Karpas-422 (cell line): ENCODE data around the genes GPC1, RNPEPL1, AGXT and PPP1R7.

DNA sequence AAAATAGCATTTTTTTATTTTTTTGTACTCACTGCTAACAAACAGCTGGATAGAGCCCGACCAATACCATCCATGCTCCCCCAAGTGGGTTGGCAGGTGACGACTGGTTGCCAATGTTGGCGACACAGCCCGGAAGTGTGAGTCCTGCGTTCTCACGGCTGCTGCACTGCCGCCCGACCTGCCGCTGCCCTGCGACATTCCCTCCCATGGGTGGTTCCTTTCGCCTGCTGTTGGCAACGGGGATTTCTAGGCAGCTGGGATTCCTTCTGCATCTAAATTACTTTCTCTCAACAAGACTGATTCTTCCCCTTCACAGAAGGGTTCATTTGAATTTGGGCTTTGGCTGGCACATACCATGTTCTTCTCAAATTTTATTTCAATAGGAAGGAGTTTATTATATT lies 70.4 kb downstream of the NDUFA10 start:
- PRO-cap = no peak
- RAMPAGE, long total RNA = no peak

DNA sequence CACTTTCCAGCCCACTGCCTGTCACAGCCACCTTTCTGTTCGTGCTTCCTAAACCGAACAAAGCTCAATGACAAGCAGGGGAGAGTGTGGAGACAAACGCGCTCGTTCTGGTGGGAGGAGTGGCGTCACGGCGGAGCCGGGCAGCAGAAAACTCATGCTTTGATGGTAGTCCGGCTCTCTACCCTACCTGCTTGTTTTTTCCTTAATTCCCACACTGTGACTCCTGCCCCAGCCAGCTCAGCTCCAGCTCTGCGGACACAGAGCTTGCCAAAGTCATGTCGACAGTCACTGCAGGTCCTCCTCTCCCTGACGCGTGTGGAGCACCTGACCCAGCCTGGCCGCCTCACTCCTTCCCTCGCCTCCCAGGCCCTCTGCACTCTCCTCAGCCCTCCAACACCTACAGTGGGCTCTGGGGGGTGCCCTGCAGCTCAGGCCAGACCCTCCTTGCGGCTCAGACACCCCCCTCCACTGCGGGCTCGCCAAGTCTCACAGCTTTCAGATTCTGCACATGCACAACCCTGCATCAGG lies 68.4 kb downstream of the NDUFA10 start:
- PRO-cap = no peak
- RAMPAGE, long total RNA = no peak

DNA sequence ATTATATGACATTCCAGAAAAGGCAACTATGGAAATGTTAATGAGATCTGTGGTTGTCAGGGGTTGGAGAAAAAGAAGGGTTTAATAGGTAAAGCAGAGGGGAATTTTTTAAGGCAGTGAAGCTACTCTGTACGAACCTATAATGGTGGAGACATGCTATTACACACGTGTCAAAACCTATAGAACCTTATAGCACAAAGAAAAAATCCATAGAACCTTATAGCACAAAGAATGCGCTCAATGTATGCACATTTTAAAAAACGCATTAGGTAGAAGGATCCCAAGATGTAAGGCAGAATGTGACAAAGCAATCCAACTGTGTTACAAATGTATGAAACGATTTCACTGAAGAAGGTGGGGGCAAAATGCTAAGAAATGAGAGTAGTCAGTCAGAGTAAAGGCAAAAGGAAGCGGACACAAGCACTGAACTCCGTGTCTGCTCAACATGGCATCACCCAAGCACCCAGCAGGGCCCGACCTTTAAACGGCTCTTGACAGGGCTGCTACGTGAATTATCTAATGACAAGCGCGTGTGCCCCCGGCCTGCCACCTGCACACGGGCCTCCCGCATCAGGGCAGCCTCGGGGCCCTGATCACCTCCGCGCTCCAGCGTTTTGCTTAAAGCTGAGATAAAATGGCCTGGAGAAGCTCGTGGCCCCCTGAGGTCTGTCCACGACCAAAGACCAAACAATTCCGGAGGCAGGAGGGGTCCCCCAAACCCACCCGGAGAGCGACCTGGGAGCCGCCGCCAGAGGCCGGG lies 574 bp downstream of the NDUFA10 start:
- PRO-cap = no peak
- RAMPAGE, long total RNA = no peak

DNA sequence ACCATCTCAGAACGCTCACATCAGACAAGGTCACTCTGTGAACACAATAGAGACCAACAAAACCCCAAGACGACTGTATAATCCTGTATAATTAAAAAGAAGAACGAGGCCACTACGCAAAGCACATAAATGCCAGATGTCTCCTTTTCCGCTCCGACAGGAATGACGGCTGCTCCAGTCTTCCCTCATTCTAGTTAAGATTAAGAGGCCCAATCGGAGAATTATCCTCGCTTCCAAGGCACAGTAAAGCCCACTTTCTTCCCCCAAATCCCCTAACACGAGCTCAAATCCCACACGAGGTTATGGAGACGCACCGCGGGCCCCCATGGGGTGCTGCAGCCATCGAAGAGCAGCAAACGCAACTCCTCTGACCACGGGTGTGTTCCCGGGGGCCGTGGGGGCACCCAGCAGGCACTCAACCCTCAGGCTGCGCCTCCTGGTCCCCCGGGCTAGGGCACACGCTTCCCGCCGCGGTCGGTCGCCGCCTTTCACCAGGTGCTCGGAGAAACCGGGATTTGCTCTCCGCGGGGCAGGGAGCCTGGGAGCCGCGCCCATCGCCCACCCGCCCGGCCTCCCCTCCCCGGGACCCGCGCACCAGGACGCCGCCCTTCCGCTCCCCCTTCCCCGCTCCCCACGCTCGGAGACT lies 425 bp downstream of the COPS9 start:
- PRO-cap = no peak
- RAMPAGE, long total RNA = no peak

DNA sequence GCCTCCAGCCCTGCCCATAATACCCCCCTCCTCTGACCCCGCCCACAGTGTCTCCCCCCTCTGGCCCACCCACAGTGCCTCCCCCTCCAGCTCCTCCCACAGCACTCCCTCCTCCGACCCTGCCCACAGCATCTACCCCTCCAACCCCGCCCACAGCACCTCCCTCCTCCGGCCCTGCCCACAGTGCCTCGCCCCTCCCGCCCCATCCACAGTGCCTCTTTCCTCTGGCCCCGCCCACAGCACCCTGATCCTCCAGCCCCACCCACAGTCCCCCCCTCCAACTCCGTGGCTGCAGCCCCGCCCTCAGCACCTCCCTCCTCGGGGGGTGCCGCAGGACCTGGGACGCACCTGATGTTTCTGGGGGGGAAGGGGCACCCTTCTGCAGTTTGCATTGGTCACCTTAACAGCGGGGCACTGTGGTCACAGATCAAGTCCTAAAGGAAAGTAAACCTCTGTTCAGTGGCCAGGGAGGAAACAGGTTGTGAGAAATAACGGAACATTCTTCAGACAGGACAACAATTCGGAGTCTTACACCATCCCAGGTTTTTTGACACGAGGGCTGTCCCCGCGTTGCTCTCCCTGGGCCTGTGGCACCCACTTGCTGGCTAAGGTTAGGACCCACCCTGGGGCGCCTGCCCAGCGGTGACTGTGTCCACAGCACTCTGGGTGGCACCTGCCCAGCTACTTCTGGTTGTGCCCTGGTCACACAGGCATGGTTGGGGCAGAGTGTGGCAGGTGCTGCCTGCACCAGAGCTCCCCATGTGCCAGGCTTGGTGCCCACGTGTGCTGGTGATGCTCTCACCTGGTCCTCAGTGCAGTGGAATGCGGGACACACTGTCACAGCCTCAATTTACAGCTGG lies 93.4 kb upstream of the OTOS start:
- PRO-cap = no peak
- RAMPAGE, long total RNA = no peak

- PRO-cap = no peak
- RAMPAGE, long total RNA = no peak
These were observed 65.6 kb upstream of the GPC1 start for GRCh38 chr2:240369514-240370673.

DNA sequence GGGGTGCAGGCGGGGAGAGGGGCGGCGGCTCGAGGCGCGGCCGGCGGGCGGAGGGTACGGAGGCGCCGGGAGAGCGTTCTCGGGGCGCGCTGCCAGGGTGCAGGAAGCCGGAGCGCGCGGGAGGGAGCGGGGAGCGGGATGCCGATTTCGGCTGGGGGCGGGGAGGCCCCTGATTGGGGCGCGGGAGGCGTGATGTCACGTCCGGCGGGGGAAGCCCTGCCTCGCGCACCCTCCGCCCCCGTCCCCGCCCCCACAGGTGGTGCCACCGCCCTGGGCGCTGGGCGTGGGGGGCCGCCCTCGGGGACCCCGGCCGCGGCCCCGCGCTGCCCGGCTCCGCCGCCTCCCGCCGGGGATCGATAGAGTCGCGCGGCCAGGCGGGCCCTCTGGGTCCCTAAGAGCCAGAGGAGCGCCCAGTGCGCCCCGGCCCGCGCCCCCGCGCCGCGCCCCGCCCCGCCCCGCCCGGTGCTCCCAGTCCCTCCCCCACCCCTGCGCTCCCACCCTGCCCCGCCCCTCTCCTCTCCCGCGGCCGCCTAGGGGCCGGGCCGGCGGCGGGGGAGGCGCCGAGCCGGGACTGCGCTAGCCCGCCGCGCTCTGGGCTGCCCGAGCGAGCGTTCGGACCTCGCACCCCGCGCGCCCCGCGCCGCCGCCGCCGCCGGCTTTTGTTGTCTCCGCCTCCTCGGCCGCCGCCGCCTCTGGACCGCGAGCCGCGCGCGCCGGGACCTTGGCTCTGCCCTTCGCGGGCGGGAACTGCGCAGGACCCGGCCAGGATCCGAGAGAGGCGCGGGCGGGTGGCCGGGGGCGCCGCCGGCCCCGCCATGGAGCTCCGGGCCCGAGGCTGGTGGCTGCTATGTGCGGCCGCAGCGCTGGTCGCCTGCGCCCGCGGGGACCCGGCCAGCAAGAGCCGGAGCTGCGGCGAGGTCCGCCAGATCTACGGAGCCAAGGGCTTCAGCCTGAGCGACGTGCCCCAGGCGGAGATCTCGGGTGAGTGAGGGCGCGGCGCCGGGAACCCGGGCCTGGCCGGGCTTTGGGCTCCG lies at the start of gene GPC1:
TSS of gene GPC1 (plus strand) at position 560 of the 1,034 bp plus-strand sequence.
- PRO-cap = no peak
- RAMPAGE, long total RNA = no peak

DNA sequence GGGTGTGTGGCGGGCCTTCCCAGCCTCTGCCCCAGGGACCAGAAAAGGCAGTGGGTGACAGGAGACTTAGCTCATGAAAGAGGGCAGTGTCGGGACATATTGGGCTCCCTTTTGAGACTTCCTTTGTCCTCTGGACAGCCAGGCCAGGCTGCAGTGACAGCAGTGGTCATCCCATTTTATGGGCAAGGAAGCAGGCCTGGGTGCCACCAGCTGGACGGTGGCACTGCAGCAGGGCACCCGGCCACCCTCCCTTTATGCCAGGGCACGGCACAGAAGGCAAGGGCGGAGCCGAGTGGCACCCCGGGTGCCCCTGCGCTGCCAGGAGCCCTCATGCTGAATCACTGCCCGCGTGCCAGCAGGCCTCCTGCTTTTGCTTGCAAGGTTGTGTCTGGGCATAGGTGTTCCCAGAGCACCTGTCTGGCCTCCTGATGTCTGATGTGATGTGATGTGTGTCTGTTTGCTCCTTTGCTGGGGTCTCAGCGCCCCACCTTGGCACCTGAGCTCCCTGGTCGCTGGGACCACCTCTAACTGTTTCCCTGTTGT lies 3.3 kb downstream of the GPC1 start:
- PRO-cap = no peak
- RAMPAGE, long total RNA = no peak

DNA sequence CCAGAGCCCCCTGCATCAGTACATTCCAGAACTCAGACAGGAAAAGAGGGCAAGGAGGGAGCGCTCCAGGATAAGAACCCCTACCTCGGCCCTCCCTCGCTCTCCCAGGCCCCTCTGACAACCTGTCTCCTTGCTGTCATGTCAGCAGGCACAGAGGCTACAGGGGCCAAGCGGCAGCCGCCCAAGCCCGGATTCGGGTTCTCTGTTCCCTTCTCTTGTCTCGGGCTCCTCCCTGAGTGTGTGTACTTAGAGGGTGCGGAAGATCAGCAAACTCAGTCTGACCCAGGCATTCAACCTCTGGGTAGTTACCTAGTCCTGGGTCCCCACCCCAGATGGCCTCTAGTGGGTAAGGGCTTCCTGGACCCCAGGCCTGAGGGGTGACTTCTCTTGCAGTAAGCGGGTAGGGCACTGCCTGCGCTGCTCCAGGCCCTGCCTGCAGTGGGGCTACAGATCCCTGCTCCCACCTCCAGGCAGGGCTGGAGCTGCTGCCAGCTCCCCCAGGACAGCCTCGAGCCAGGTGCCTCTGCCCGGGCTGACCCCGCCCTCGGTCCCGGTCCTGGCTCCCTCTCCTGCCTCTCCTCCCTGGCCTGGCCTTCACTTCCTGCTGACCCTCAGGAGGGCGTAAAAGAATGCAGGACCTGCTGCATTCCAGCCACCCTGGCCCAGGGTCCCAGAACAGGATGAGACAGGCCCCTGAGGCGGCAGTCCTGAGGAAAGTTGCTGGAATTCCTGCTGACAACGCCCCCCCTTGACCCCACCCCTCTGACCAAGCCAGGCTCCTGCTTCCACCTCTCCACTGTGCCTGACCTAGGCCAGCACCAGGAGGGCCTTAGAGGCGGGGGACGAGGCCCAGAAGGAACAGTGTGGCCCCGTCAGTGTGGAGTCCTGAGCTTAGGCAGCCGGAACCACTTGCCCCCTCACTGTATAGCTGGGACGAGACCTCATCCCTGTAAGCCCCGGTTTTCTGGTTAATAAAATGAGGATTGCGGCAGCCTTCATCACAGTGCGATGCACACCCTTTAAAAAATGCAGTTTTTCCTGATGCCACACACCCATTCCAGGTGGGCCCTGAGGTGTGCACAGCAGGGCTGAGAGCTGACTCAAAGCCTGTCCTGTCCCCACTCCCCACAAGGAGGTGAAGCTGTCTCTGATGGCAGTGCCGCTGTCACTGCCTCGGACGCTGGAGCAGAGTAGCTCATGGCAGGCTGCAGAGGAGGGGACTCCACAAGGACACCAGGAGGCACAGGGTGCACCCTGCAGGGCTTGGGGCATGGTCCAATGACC lies 22.1 kb downstream of the GPC1 start:
- PRO-cap = no peak
- RAMPAGE, long total RNA = no peak

- PRO-cap = no peak
- RAMPAGE, long total RNA = no peak
These were observed 914 bp upstream of the RNPEPL1 start for GRCh38 chr2:240567455-240567685.

DNA sequence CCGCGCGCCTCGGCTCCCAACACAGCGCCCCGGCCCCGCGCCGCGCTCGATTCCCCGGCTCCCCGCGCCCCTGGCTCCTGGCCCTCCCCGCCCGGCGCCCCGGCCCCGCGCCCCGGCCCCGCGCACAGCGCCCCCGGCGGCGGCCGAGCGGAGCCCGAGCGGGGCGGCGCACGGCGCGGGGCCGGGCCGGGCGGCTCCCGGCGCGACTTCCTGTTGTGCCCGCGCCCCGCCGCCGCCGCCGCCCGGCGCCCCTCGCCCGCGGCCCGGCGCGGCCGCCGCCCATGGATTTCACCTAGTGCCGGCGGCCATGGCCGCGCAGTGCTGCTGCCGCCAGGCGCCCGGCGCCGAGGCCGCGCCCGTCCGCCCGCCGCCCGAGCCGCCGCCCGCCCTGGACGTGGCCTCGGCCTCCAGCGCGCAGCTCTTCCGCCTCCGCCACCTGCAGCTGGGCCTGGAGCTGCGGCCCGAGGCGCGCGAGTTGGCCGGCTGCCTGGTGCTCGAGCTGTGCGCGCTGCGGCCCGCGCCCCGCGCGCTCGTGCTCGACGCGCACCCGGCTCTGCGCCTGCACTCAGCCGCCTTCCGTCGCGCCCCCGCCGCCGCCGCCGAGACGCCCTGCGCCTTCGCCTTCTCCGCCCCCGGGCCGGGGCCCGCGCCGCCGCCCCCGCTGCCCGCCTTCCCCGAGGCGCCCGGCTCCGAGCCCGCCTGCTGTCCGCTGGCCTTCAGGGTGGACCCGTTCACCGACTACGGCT lies at the start of gene RNPEPL1:
TSS of gene RNPEPL1 (plus strand) at position 205 of the 746 bp plus-strand sequence.
- PRO-cap = unidirectional peak, minus-strand start at position 427 of the sequence
- RAMPAGE, long total RNA = no peak

- PRO-cap = no peak
- RAMPAGE, long total RNA = no peak
These were observed 5.4 kb downstream of the RNPEPL1 start for GRCh38 chr2:240573505-240574204.

DNA sequence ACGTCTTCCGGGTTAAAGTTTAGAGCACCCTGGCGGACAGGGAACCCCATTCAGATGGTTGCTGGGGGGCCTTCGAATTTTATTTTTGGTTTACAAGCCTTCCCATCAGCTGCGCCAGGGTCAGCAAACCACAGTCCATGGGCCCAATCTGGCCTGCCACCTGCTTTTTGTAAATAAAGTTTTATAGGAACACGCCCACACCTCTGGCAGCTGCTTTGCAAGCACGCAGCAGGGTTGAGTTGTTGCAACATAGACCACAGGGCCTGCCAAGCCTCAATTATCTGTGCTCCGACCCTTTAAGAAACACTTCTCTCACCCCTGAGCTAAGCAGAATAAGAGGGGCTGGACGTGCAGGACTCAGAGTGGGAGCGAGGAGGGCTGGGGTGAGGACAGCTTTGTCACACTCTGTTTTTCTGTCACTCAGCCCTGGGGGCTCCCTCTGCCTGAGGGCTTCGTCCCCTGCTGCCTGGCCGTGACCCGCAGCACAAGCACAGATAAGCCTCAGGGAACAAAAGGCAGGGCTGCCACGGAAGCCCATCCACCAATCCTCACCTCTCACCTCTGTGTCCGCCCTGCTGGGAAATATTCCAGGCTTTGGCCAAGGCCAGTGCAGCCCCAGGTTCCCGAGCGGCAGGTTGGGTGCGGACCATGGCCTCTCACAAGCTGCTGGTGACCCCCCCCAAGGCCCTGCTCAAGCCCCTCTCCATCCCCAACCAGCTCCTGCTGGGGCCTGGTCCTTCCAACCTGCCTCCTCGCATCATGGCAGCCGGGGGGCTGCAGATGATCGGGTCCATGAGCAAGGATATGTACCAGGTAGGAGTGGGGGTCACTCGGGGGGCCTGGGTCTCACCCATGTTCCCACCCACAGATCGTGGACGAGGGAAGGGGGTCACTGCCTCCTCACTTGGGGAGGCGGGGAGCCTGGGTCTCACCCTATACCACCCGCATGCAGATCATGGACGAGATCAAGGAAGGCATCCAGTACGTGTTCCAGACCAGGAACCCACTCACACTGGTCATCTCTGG lies at the start of gene AGXT:
TSS of gene AGXT (plus strand) at position 607 of the 1,026 bp plus-strand sequence.
- PRO-cap = no peak
- RAMPAGE, long total RNA = no peak

- PRO-cap = no peak
- RAMPAGE, long total RNA = no peak
These were observed 1.6 kb downstream of the AGXT start for GRCh38 chr2:240869954-240870828.

GRCh38 chr2:240934134-240934627 lies 28.0 kb downstream of the CROCC2 start:
- PRO-cap = no peak
- RAMPAGE, long total RNA = no peak

GRCh38 chr2:240962134-240963100 lies 36.0 kb upstream of the SNED1 start:
- PRO-cap = no peak
- RAMPAGE, long total RNA = no peak

- PRO-cap = no peak
- RAMPAGE, long total RNA = no peak
These were observed 1.1 kb downstream of the SNED1 start for GRCh38 chr2:240999549-240999814.

- PRO-cap = no peak
- RAMPAGE, long total RNA = no peak
These were observed 46.0 kb downstream of the MTERF4 start for GRCh38 chr2:241055996-241056512.

DNA sequence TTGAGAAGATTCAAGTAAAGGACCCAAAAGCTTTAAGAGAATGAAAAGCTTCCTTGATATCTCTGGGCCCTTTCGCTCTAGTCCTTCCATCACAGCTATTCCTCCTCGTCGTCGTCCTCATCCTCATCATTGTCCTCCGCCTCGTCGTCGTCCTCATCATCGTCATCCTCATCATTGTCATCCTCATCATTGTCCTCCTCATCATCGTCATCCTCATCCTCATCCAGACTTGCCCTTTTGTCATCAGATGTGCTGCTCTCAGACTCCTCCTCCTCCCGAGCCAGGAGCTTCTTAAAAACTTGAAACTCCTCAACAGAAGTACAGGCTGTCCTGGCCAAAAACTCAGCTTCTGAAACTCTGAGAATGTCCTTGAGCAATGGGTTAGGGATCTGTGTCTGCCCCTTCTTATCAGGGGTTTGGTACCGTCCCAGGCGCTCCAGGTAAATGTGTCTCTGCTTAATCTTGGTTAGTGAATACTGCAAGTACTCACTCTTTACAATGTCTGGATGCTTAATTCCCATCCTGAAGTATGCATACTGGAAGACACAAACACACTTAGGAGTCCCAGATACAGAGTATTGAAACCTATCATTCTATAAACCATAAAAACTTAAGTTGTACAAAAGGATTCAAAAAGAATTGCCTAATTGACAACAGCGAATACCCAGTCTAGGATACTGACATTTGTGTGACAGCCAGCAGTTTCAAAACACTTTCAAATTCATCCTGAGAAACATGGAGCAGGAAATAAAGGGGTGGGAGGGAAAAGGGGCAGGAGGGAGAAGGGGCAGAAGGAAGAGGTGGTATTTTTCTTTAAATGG lies 6.0 kb downstream of the MTERF4 start:
- PRO-cap = no peak
- RAMPAGE, long total RNA = no peak

GRCh38 chr2:241149995-241151184 lies at the start of gene PPP1R7:
Gene PPP1R7, plus strand, starts transcription at chr2:241150467.
- PRO-cap = bidirectional peak, plus-strand start at chr2:241150524, minus-strand start at chr2:241150270
- RAMPAGE, long total RNA = no peak